Endothelial cell (in vitro differentiated cells): ENCODE data around the genes RPA3, ENSG00000226690, DGKB and AGMO.

GRCh38 chr7:7718329-7719056 is at the start of gene RPA3:
TSS of gene RPA3 (minus strand) at chr7:7718607.
- PRO-cap, result no peak

DNA sequence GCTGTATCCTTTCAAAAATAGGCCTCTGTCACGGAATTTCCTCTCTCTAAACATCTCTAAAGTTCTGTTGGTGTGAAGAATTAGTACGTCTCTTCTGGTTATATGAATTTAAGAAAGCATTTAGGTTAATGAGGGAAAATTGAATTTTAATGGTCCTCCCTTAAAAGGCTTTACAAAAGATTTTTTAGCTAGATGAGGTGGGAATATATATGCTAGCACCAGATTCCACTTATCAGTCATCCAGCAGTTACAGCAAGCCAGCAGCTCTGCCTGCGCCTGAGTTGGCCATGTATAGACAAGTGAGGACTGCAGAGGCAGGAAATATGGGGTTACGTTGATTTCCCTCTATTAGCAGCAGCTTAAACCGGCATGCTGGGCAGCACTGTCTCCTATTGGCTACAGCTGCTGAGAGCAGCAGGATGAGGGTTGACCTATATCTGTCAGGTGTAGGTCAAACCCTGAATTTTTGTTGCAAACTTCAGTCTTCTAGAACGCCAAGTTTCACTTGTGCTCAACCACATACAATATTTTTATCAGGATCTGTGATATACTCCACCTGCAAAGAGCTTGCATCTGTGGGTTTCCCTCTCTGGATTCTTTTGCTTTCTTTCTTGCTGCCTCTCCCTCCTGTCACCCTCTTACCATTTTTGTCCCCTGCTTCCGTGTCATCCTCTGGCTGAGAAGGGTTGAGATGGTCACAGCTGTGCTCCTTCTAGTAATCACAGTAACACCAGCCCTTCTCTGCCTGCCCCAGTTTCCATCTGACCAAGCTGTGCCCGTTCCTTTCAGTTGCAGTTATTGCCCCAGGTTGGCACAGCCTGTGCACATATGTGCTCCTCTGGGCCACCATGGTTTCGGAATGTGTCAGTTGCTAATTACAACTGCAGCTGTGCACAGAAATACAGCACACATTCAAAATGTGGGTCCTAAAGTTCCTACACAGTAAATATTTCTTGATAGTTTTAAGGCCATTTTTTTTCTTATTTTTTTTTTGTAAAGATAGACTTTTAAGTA is 23.9 kb upstream of the GLCCI1 start:
- PRO-cap, result unidirectional peak, minus-strand start at position 268 of the sequence

DNA sequence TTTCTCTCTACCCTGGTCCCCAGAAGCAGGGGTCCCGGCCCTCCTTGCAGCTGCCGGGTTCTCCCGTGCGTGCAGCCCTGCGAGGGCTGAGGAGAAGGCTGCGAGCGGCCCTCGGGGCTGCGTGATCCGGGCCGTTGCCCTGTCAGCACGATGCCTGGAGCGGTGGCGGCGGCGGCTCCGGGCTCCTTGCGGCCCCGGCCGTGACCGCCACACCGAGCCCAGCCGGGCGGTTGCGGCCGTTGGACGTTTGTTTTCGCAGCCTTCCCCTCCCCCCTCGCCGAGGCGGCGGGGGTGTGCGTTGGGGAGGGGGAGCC is 254 bp downstream of the GLCCI1 start:
- PRO-cap, result no peak

DNA sequence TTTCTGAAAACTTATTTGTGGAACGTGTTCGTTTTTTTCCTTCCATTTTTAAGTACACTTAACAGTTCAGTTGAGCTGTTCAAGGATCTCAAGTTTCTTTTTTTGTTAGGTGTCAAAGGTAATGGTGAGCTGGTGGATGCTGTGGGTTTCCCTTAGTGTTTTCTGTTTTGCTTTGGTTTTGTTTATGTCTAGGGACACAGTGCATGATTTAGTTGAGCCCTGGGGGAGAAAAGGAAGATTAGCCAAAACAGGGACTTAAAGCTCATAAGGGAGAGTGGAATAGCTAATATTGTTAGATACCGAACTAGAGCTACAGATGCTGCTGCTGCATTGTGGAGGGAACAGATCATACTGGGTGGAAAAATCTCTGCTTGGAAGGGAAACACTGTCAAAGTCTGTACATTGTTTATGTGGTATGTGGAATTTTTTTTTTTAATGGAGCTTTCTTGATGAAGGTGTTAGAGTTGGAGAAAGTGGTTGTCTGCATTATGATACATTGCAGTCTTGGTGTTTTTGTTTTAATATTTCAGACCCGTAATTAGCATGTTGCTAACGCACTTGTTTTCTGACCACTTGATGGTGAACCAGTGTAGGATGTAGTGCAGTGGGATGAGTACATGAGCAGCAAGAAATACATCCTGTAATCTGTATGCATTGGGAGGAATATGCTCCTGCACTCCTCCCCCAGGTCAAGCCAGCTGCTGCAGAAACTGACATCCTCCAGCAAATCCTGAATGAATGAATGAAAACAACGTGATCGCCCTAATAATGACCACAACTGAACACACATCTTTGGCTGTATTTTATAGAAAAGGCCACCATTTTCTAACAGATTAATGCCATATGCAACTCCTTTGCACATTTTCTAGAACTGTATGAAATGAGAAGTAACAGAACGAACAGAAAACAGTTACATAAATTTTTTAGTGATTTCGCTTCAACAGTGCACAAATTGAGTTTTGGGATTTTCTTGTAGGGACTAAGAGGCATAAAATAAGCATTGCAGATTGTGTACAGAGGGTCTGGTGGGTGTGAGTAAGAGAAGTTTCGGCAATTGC is 2.2 kb downstream of the GLCCI1 start:
- PRO-cap, result no peak

GRCh38 chr7:8221038-8221647 is 40.8 kb downstream of the ICA1 start:
- PRO-cap, result no peak

DNA sequence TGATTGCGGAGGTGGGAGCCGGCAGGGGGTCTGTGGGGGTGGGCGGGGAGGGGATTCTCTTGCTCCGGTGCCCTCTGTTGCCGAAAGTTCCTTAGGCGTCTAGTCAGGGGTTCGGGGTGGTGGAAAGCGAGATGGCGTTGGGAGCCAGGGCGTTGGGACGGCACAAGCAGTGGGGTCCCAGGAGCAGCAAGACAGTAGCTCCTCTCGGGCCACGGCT is 8.4 kb downstream of the NXPH1 start:
- PRO-cap, result no peak

- PRO-cap, result no peak
Observed at GRCh38 chr7:11028415-11029023, 54.8 kb downstream of the PHF14 start.

DNA sequence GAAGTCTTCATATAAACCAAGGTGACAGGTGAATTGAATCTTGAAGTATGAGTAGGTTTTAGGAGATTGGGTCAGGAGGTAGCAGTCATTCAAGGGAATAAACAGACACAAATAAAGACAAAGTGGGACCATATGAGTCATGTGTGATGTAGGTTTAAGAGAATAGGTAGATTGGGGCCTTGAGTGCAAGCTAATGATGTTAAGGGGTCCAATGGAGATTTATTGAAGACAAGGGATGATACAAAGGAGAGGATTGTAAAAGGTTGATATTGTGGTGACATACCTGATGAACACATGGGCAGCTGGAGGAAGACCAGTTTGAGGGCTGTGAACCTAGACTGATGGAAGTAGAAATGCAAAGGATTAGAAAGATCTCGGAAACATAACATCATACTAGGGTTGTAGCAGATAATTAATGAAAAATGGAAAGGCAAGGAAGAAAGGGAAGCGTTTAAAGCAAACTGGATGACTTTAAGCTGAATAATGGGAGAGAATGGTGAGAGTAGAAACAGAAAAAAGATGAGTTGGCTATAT is 117.2 kb downstream of the PHF14 start:
- PRO-cap, result no peak

- PRO-cap, result no peak
Observed at GRCh38 chr7:11152325-11152959, 178.8 kb downstream of the PHF14 start.

GRCh38 chr7:11472655-11473026 is 359.4 kb downstream of the THSD7A start:
- PRO-cap, result no peak

DNA sequence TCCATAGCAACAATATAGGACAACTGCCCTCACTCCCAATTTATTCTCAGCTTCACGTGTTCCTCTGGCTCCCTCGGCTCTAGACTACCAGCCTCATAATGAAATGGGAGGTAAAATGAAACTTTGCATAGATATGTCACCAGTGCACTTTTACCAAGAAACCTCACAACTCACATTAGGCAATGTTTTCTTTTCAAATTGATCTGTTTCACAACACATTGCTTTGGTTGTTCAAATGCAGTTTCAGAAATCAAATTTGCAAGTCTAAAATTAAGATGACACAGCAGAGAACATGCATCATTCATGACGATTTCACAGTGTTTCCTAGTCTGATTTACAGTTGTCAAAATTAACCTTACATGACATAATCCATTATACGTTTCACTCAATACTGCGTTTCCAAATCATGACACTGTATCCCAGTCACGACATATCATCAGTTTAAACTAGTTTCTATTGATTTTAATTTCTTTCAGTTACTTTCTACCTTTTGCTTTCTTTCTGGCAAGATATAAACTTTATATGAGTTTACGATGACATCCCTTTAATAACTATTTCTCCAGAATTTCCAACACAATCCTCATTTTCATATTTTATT is 211.0 kb downstream of the THSD7A start:
- PRO-cap, result no peak

GRCh38 chr7:12496750-12497519 is 7.3 kb upstream of the ENSG00000226690 start:
- PRO-cap, result no peak

- PRO-cap, result no peak
Observed at GRCh38 chr7:12504386-12504585, at the start of gene ENSG00000226690. TSS of gene ENSG00000226690 (plus strand) at chr7:12504441.

- PRO-cap, result no peak
Observed at GRCh38 chr7:12635904-12636267, 51.5 kb upstream of the ARL4A start.

- PRO-cap, result no peak
Observed at GRCh38 chr7:12643573-12644194, 43.7 kb upstream of the ARL4A start.

- PRO-cap, result no peak
Observed at GRCh38 chr7:13985904-13986730, 3.3 kb downstream of the ETV1 start.

GRCh38 chr7:14902516-14903059 is at the start of gene DGKB:
TSS of gene DGKB (minus strand) at chr7:14902751.
- PRO-cap, result unidirectional peak, plus-strand start at chr7:14902726; unidirectional peak, minus-strand start at chr7:14902908

- PRO-cap, result no peak
Observed at GRCh38 chr7:15561660-15562311, at the start of gene AGMO. TSS of gene AGMO (minus strand) at chr7:15562015.

DNA sequence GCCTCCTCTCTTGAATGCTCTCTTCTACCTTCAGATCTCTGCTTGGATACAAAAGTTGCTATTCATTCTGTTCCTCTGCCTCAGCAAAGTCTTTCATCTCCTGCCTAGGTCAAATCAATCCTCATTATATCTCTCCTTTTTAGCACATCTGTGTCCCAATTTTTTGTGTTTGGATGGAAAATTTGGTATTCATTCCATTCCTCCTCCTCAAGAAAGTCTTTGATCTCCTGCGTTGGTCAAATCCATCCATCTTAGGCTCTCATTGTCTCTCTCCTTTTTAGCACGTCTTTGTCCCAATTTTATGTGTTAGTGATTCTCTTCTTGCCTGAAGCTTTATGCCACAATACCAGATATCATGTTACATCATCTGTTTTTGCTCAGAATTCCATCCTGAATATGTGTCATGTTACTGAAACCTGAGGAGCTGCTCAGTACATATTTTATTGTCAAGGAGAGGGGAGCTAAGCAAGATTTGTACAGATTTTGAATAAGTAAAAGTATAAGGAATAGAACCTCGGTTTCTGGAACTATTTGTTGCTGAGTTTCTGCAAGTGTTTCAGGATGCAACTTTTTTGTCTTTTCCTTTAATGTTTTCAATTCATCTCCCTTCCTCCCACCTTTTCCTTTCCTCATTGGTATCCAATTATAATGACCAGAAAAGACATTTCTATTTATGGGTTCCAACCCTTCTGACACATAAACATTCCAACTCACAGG is 292.0 kb downstream of the CRPPA start:
- PRO-cap, result no peak

- PRO-cap, result no peak
Observed at GRCh38 chr7:16261480-16262232, 159.7 kb downstream of the CRPPA start.